Cardiac septum (tissue), 1 donor: ENCODE results near the gene RPRD1B.

DNA sequence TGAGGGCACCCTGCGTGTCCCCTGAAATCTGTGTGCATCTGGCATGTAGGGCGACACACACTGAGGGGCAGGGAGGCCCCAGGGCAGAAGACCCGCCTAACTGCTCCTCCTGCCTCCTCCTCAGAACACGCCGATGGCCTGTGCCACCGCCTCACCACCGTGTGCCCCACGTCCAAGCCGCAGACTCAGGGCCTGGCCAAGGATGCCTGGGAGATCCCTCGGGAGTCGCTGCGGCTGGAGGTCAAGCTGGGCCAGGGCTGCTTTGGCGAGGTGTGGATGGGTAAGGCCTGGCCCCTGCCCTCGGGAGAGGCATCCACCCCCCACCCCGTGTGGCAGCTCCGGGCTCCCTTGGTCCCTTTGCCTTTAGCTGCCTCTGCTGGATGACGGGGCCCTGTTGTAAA is 51.6 kb downstream of the SRC start:
- PRO-cap = no peak

GRCh38 chr20:37503135-37504132 is 17.6 kb upstream of the NNAT start:
- PRO-cap = no peak

GRCh38 chr20:37508701-37509791 is 12.0 kb upstream of the NNAT start:
- PRO-cap = no peak

GRCh38 chr20:37714843-37715747 is 21.3 kb downstream of the CTNNBL1 start:
- PRO-cap = no peak

DNA sequence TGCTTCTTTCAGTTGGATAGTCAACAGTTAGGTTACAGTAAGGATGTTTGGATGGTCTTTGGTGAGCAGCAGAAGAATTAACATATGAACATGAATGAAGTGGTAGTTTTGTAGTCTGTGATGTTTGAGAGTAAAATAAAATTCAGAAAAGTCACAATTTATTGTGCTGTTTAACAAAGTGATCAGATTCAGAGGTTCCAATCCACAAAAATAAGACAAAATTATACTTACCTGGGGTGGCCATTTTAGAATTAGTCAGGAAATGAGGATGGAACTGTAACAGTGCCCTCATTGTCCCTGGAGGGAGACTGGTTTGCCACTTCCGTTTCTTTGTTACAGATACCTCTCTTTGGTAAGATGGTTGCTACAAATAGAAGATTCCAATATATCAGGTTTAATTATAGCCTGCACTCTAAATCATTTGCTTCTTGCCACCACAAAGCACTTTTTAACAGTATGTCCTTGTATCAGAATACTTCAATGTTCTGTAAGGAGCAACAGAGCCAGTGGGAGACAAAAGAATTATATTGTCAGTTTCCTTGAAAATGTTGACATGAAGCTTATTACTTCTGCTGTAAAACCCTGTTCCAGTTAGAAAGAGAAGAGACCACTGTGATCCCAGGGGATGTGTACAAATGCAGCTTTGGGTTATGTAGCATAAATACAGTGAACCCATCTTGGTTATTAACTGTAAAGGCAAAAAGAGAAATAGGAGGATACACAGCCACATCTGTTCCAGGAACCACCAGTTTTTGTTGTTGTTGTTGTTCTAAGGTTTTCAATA is 95.7 kb downstream of the CTNNBL1 start:
- PRO-cap = no peak

- PRO-cap = bidirectional peak, plus-strand start at chr20:38033560, minus-strand start at chr20:38033442
These were observed at the start of gene RPRD1B for GRCh38 chr20:38033317-38034296. Gene RPRD1B, plus strand, starts transcription at chr20:38033746.

DNA sequence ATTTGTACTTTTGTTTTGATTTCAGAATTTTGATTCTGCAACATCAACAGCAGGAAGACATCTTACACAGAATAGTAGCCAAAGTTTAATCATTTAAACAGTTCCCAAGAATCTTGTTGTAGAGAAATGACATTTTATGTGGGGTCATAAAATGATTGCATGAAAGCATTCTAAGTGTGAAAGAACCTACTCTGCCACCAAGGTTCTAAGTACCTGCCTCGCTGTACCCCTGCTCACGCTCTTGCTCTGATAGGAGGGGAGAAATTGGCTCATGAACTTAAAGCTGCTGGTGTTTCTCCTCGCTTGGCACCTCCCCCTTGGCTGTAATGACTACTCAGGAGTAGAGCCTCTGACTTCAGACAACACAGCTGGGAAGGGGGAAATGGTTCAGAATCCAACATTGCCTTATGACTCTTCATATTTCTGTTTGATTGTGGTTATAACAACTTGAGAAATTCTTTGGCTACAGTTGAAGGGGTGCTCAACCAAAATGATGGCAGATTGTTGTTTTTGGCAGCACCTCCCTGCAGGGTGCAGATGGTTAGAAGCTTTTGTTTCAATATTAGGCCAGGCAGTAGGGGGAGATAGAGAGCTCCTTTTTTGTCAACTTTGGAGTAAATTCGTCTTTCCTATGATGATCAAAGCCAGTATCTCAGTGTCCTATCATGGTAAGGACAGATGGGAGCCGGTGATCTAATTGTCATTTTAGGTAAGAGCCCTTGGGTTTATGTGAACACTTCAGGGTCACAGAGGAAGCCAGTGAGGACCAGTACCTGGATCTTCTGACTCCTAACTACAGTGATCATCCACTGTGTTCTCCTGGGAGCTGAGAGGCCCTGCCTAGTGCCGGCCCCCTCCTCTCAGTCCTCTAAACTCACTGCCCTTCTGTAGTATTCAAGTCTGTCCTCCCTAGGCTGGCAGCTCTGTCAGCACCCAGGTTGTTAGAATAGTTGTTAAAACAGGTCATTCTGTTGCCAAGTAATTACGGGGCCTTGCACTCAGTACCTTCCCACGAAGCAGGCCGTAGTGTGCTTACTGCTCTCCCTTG is 39.8 kb downstream of the RPRD1B start:
- PRO-cap = unidirectional peak, minus-strand start at position 251 of the sequence

DNA sequence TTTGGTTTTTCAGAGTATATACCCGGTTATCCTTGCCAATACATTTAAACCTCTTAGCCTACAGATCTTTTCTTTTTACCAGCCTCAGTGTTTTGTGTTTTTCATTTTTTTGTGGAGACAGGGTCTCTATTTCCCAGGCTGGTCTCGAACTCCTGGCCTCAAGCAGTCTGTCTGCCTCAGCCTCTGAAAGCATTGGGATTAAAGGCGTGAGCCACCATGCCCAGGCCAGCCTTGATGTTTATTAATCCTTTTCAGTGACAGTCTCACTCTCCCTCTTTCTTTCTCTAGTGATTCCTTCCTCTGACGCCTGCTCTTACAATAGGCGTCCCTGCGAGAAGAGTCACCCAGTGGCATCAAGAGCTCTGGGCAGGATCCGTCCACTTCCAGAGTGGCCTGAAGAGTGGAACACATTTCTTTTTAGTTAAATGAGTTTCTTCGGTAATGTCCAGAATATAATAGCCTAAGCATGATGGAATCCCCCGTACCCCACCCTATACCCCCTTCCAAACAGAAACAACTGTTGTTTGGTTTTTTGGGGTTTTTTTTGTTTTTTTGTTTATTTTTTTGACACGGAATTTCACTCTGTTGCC is 53.0 kb downstream of the RPRD1B start:
- PRO-cap = no peak

GRCh38 chr20:38139237-38139697 is 25.8 kb downstream of the TGM2 start:
- PRO-cap = no peak

GRCh38 chr20:38143124-38143703 is 21.9 kb downstream of the TGM2 start:
- PRO-cap = no peak

- PRO-cap = unidirectional peak, minus-strand start at chr20:38148201
These were observed 17.2 kb downstream of the TGM2 start for GRCh38 chr20:38147688-38148446.

DNA sequence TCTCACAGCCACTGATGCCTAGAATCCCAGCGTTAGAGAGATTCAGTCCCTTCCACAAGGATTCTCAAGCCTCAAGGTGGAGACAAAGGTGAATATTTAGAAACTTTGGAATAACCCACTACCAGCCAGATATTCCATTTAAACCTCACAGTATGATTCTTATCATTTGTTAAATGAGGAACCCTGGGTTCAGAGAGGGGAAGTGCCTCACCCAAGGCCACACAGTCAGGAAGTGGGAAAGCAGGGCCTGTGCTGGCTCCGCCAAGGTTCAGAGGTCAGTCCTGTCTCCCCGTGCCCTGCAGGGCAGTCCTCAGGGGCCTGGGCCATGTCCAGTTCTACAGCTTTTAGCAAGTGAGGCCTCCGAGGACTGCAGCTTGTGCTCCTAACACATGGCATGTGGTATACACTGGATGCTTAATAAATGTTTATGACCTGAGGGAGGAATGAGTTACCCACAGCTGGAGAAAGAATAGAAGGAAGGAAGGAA is 3.8 kb upstream of the TGM2 start:
- PRO-cap = no peak

GRCh38 chr20:38170848-38171929 is 6.1 kb upstream of the TGM2 start:
- PRO-cap = no peak

- PRO-cap = no peak
These were observed 31.4 kb upstream of the TGM2 start for GRCh38 chr20:38196316-38197066.

- PRO-cap = unidirectional peak, plus-strand start at chr20:38343544
These were observed 3.1 kb upstream of the LBP start for GRCh38 chr20:38342992-38343784.

- PRO-cap = unidirectional peak, minus-strand start at chr20:38435328
These were observed 37.6 kb upstream of the RALGAPB start for GRCh38 chr20:38434704-38435687.

- PRO-cap = no peak
These were observed 24.4 kb upstream of the RALGAPB start for GRCh38 chr20:38447958-38448929.

- PRO-cap = no peak
These were observed 26.8 kb downstream of the RALGAPB start for GRCh38 chr20:38499380-38499914.

GRCh38 chr20:38532781-38533188 is 48.2 kb upstream of the ADIG start:
- PRO-cap = no peak

GRCh38 chr20:38539746-38540122 is 41.3 kb upstream of the ADIG start:
- PRO-cap = no peak